Colonic mucosa (tissue), 1 donor: Measurements from ENCODE around the genes GAPDHS and ATP4A.

- PRO-cap, result no peak
Measured at GRCh38 chr19:35264567-35265252, 4.1 kb upstream of the USF2 start.

- PRO-cap, result no peak
Measured at GRCh38 chr19:35277457-35278119, 4.7 kb upstream of the HAMP start.

GRCh38 chr19:35295669-35296390 is 3.9 kb downstream of the MAG start:
- PRO-cap, result no peak

GRCh38 chr19:35447471-35447662 is 690 bp upstream of the FFAR2 start:
- PRO-cap, result no peak

GRCh38 chr19:35495320-35495766 is 5.1 kb upstream of the KRTDAP start:
- PRO-cap, result no peak

GRCh38 chr19:35533264-35533963 is at the start of gene GAPDHS:
TSS of gene GAPDHS (plus strand) at chr19:35533456.
- PRO-cap, result no peak

DNA sequence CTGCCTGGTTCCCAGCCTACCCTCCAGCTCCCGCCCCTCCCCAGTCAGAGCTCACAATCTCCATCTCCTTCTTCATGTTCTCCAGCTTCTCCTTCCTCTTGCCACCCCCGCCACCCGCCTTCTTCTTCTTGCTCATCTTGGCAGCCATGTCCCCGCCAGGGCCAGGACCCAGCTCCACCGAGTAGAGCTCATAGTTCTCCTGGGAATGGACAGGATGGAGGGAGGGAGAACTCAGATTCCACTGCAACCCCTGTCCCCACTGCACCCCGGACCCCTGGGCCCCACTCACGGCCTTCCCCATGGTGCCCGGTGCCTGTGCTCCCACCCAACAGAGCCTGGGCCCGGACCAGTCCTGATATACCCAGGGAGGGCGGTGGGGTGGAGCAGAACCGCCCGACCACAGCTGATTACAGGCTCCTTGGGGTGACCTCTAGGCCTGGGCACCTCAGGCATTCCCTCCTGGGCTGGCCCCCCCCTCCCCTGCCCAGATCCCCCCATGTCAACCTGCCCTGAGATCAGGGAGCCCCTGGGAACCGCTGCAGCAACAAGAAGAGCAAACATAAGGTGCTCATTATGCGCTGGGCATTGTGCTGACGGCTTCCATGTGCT is at the start of gene ATP4A:
ATP4A (minus strand) TSS at position 330 of the 609 bp plus-strand sequence.
- PRO-cap, result no peak

DNA sequence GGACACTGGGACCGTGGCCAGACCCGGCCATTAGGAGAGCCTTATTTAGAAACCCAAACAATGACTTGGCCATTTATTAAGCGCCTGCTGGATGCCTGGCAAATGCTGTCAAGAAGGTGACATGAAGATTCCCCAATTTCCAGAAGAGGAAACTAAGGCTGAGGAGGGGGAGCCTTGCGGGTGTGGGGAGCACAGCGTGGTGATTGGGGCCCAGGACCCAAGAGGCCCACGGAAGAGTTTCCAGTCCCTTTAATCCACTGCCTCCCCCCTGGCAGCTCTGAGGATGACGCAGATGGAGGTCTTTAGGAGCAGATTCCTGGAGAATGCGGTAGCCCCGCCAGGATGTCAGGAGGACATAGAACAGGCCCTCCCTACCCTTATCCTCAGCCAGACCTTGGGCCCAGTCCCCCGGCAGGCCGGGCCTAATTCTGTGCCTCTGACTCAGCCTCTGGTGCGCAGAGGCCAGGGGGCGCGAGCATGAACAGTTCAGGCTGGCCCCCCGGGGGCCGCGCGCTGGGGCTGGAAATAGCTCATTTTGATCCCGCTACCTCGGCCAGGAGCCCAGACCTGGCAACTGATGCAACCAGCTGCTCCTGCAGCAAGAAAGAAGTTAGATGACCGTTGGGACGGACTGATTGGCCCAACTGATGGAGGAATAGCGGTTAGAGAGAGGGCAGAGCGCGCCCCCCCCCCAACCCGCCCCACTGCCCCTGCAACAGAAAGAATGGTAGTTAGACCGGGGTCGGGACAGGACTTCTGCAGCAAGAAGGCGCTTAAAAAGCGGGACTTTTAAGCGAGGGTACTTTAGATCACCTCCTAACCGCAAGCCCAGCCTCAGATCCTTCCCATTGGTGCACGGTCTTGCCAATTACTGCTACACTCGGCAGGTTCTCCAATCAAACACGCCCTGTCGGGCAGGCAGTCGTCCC is 530 bp upstream of the HSPB6 start:
- PRO-cap, result bidirectional peak, plus-strand start at position 456 of the sequence, minus-strand start at position 224 of the sequence; bidirectional peak, plus-strand start outside the sequence, minus-strand start at position 766 of the sequence

DNA sequence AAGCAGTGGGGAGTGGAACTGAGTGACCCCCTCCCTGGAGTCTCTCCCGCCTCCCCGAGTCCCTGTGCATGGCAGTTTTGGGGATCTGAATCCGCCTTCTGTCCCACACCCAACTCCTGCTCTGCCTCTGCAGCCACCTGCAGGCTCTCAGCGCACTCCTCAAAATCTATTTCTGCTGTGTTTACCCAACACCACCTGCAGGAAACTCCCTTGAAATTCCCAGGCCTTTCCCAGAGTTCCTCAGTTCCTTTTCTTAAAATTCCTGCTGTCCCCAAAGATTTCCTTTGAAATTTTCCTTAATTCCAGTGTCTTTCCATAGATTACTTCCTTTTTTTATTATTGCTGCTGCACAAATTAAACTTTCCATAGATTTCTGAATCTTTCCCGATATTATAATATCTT is 6.0 kb downstream of the NPHS1 start:
- PRO-cap, result unidirectional peak, minus-strand start at position 139 of the sequence

GRCh38 chr19:35904092-35904594 is 1.8 kb downstream of the HCST start:
- PRO-cap, result no peak

GRCh38 chr19:36140695-36141831 is 1.2 kb downstream of the CAPNS1 start:
- PRO-cap, result bidirectional peak, plus-strand start at chr19:36140939, minus-strand start at chr19:36140900; bidirectional peak, plus-strand start at chr19:36141349, minus-strand start at chr19:36141209

DNA sequence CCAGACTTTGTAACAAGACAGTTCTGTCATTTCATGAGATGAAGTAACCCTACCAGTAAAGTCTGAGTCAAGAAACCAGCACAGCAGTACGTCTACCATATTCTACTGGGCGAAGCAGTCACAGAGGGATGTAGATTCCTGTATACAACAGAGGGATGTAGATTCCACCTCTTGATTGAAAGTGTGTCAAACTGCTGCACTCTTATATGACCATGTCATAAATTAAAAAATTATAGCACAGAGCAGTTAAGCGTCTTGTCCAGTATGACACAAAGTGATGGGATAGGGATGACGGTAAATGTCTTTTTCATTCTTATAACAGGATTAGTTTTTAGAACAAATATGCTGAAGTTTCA is 13.2 kb upstream of the ZFP14 start:
- PRO-cap, result no peak

DNA sequence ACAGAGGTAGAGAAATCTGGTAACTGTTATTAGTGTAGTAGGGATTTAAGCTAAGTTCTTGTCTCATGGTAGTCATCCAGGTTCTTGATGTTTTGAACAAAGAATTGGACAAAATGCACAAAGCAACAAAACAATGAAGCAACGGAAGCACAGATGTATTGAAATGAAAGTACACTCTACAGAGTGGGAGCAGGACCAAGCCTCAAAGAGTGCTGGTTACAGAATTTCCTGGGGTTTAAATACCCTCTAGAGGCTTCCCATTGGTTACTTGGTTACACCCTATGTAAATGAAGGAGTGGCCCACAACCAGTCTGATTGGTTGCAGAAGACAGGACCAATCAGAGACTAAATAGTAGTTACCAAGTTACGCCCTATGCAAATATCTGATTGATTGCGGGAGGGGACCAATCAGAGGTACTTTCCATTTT is 5.3 kb upstream of the ZFP82 start:
- PRO-cap, result no peak

DNA sequence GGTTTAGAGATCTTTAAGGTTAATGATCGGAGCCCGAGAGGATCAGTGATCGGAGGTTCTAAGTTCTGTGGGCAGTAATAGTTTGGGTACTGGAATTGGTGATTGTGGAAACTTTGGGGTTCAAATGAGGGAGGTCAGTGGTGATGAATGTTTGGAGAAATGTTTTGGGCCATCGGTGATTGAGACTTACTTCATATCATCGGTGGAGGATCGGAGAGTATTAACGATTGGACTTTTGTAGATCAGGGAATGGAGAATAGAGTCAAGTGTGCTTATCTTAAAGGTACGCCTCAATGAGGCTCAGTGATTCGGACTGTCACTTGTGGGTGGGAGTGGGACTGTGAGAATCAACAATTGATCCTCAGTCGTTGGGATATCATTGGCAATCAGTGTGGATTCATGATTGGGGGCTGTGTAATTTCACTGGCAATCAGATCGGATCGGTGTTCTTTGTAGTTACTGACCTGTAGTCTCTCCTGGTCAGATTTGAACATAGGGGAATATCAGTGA is 678 bp downstream of the ZNF793 start:
- PRO-cap, result no peak

GRCh38 chr19:37907347-37907720 is 326 bp downstream of the SIPA1L3 start:
- PRO-cap, result no peak

GRCh38 chr19:38004240-38004473 is 97.1 kb downstream of the SIPA1L3 start:
- PRO-cap, result no peak

DNA sequence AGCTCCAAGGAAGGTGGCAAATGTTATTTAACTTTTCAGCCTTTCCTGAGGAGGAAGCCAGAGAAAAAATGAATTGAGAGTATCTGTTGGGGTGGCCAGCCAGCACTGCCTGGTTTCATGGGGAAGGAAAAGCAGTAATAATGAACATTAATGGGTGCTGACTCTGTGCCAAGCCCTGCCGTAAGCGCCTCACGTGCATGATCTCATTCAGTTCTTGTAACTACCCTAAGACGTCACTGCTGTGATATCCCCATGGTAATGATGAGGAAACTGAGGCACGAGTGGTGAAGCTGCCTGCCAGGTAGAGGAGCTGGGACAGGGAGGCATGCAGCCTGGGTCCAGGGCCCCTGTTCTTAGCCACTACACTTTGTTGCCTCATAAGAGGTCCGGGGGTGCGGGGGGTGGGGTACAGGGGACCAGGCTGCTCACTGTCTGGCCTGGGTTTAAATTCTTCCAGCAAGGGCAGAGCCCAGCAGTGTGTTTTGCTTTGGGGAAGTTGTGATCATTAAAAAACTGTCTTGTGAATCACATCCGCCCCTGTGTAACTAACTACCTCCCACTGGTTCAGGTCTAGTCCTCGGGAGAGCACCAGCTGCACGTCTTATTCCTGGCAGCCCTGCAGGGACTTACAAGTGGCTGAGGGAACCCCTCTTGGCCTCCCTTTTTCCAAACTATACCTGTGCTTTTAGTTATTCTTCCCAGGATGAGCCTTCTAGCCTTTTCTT is 127.3 kb downstream of the SIPA1L3 start:
- PRO-cap, result no peak

- PRO-cap, result no peak
Measured at GRCh38 chr19:38062946-38063645, 156.1 kb downstream of the SIPA1L3 start.

DNA sequence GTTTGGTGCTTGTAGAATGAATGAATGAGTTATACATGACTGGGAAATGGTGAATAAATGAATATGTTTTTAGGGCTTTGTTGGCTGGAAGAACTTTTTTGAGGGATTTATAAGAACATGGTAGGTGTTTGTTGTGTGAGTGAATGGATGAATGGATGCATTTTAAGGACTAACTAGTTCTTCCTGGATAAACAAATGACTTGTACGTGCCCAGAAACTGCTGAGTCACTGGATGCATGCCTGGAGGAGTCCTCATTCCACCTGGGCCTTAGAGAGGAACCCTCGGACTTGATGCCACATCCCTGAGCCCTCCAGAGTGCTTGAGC is 153.5 kb downstream of the DPF1 start:
- PRO-cap, result no peak

DNA sequence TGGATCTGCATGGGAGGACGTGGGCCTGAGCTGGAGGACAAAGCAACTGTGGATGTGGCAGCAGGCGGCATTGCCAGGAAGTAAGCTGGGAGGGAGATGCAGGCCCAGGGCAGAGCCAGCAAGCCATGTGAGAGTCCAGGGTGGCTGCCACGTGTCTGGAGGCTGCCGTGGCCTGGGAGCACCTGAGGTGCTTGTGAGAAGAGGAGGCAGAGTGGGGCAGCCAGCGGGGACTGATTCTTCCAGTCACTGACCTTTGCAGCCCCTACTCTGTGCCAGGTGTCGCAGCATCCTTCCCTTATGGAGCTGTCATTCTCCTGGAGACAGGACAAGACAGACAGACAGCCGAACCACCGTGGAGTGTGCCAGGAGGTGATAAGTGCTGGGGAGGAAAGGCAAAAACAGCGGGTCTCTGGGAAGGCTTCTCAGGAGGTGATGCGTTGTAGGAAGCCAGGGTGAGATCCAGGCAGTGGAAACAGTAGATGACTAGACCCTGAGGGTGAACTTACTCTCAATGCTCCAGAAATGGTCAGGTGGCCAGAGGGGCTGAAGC is 51.8 kb downstream of the DPF1 start:
- PRO-cap, result no peak